Brain (tissue), 1 donor: ENCODE measurements around a stretch of chr10.

DNA sequence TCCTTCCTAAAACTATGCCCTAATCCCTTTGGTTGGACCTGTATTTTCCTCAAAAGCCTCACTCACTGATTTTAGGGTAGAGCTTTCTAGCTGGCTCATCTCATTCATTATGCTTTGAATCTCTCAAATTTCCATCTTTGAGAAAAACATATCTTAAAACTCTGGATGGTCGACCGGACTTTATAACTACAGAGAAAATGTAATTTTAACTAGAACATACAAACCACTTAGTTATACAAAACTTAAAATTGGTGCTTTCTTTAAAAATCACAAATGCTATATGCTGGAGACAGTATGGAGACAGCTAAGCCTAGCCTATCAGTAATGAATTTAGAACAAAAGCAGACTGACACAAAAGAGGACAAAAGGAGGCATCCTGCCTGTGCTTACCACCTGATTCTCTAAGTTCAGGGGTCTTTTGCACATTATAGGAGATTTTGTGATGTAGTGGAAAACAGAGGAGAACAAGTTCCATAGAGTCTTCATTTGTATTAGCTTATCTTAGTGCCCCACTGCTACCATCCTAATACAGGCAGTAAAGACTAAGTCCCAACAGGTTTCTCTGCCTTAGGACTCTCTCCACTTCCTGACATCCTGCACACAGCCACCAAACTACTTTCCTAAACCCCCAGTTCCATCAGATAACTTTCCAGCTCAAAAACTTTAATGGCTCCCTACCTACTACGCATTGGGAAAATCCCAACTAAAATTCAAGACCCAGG lies 1.8 kb downstream of the IDE start:
- RRBS = no CpG with 5 or more reads among the region's 3 CpGs

DNA sequence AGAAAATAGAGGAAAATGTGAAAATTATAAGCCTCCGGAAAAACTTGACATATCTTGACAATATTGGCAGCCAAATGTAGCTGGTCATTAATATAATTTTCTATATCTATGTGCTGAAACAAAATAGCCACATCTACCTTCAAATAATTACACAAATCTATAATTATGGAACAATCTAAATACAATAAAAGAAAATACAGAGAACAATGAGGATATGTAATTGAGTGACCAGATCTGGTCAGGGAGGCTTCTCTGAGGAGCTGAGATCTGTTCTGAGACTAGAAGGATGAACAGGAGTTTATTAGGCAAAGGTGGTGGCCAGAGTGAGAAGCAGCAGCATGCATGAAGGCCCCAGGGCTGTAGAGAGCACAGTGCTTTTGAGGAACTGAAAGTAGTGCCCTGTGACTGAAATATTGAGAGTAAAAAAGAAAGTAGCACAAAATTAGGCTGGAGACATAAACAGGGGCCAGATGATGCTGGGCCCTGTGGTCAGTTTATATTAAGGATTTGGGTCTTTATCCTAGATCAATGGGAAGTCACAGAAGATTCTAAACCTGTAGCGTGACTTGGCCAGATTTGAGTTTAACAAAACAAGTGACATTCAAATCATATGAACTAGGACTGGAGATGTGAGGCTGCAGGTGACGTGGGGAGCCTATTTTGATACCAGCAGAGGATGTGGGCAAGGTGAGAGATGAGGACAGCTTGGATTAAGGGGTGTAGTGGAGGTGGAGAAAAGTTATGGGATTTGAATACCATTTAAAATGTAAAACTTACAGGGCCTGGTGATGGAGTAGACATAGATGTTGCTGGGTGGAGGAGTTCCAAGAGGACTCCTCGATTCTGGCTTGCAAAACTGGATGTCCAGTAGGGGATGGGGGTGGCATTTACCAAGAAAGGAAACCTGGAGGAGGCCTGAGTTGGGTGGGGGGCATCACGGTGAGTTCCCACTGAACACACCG lies 52.6 kb downstream of the HHEX start:
- RRBS = no CpG with 5 or more reads among the region's 6 CpGs

DNA sequence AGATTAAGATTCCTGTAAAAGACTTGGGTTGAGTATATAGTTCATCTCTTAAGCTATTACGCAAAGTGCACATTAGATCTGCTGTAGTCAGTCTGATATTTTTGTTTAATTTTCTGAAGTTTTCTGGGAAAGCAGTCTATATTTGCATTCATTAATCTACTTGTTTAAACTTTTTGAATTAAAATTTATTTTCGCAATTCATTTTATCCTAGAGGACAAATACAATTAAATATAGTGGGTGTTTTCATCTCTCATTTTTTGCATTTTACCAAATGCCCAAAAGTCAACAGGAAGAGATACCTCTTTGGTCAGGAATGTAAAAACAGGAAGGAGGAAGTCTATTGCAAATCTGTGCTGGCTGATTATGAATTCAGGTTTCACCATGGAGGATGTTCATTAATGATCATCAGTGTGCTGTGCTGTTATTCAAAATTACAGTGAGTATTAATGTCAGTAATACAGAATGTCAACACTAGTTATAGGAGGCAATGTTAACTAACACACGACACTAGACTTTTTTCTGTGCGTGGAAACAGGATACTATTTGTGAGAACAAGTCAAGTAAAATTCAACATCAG lies 24.6 kb downstream of the EXOC6 start:
- RRBS = no CpG with 5 or more reads among the region's 4 CpGs

DNA sequence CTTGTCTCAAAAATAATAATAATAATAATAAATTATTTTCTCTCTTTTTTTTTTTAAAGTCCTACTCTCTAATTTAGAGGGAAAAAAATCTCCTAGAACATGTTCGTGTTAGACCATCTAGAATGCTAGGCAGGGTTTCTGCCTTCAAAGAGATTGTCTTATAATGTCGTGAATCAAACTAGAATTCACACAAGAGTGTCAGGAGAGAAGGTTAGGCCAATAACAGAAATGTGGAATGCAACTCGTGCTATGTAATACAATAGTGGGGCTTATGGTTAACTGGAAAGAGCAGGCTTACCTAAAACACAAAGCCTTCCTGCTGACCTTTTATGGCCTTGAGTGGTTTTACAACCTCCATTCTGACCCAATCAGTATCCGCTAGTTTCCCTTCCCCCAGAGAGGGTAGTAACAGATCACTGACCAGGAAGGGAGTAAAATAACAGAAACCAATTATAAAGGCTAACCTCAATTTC lies 46.2 kb downstream of the MYOF start:
- RRBS = no CpG with 5 or more reads among the region's 4 CpGs

- RRBS = no CpG with 5 or more reads among the region's 19 CpGs
Measured at GRCh38 chr10:93437269-93438190, 44.6 kb downstream of the MYOF start.

- RRBS = no CpG with 5 or more reads among the region's 7 CpGs
Measured at GRCh38 chr10:93458715-93459444, 23.3 kb downstream of the MYOF start.

DNA sequence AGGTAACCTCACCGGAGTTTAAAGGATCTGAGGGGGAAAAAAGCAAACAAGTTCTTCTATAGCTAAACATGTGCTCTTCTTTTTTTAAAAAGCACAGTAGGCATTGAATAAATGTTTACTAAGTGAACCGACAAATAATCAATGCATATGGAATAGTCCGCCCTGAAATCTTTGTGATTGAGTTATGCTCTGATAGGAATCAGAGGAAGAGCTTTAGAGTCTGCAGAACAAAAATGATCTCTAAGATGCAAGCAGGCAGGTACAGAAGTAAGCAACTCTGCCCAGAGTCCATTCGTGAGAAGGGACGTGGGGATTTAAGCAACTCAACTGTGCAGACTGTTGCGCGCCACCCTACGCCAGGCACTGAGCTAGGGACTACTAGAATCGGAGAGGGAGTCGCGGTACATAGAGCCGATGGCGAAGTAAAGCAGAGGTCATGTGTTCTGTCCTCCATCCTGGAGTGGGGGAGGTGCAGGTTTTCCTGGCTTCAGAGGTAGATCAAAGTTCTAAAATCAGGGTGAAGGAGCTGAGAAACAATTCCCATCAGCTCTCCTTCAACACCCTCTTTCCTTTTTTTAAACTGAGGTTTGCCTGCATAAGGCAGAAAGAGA lies 23.1 kb downstream of the SLC35G1 start:
- RRBS = no CpG with 5 or more reads among the region's 13 CpGs

DNA sequence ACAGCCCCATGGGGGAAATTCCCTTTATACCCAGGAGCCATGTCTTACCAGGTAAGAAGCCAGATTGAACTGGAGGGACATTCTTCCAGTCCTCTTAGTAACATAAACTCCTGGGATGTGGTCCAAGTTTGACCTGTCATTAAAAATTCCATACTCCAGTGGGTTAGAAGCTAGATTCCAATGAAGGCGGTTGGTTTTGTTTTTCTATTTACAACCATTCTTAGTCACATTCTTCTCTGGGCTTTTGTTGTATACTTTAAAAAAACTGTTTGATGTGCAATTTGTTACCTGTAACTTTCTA lies 1.9 kb downstream of the PLCE1 start:
- RRBS = no CpG with 5 or more reads among the region's 1 CpG

DNA sequence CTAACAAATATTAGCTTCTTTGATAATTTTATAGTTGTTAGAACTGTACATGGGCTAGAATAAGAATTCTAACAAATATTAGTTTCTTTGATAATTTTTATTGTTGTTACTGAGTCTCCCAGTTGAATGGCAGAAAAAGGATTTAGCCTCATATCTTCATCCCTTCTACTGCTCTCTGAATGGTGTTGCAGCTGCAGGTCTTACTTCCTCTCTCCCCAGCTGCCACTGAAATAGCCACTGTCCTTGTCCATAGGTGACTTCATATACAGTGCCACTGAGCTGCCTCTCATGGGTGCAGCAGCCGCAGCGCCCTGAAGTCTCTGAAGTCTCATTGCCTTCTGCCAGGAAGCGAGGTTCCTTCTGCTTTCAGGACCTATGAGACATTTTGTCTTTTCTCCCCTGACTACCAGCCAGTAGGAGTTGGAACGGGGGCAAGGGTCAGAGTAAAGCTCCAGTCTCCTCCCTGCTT lies 6.8 kb downstream of the PLCE1 start:
- RRBS = no CpG with 5 or more reads among the region's 4 CpGs

DNA sequence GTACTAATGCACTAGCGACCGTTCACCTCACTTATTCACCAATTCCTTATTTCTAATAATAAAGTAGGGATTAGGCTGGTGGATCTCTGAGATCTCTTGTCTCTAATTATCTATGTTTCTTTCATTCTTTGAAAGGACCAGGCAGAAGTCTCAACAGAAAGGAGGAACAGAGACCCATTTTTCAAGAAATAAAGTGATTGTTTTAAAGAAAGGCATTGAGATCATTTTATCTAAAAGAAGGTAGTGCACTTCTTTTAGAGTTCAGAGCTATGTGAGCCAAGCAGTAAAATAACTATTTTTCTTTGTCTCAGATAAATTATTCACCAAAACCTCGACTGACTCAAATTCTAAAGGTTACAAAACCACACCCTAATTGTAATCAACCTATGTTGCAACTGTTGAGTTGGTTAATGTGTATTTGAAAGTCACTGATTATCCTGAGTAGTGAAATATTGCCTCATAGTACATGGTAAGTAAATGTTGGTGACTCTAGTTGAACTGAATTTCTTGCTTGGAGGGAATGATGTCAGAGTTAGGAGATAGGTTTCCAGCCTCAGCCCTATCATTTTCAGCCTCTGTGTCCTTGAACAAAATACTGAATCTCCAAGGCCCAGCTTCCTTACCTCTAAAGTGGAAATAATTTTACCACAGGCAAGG lies 3.1 kb upstream of the CYP2C18 start:
- RRBS = no CpG with 5 or more reads among the region's 3 CpGs

DNA sequence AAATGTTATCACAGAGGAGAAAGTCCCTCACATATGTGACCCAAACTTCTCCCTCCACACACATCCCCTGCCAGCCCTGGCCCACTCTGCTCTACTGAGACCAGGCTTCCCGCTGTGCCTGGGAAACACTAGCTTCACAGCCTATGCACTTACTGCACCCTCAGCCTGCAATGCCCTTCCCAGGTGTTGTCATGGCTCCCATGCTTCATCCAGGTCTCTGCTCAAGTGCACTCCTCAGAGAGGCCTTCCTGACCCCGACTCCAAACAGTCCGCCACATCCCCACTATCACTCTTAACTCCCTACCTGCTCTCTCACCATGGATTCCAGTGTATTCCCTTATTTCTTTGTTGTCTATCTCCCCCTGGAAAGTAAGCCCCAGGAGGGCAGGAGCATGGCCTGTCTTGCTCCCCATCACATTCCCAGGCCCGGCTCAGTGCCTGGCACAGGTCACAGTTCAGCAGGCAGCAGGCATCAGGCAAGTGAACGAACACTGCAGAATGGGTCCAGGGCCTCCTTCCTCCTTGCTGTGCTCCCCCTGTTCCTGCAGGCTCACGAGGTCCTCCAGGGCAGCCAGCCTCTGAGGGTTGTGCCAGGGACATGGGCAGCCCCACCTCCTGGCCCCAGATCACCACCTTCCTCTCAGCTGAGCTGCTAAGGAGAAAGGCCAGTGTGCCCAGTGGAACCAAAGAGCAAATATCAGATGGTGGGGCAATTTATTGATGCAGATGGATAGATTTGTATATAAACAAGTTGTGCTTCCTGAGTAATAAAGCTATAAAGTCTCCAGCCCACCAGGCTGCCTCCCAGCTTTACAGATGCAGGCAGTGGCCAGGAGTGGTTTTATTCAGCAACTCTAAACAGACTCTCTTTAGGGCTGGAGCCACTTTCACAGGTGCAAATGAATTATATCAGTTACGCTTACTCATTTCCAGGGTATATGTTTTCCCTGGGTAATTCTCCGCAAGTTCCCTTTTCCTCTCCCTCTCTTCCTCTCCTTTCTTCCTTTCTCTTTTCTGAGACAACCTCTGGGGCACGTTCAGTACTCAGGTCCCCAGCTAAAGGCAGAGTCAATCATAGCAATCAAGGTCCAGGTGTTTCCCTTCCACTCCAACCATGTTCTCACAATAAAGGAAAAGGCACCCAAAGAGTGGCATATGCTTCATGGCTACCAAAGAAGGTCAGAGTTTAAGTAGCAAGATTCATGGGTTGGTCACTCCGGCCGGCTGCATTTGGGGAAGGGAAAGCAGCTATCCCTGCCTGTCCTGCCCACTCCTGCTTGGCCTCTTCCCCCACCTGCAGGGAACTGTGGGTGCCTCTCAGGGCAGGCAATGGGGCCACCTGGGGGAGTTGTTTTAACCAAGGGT lies 41.6 kb downstream of the PDLIM1 start:
- RRBS = no CpG with 5 or more reads among the region's 11 CpGs

- RRBS = 3% methylated on average over 8 of the region's 43 CpGs
Measured at GRCh38 chr10:95294662-95295790, 4.2 kb upstream of the PDLIM1 start.

DNA sequence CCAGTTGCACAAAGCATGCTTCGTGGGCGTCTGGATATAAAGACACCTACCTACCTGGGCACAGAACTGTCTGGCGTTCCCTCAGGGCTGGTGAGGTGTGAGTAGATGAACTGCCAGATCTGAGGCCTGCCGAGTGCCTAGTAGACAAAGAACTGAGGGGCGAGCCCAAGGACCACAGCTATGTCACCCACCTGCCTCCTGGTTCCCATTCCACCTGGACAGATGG lies 4.9 kb upstream of the PDLIM1 start:
- RRBS = no CpG with 5 or more reads among the region's 5 CpGs

DNA sequence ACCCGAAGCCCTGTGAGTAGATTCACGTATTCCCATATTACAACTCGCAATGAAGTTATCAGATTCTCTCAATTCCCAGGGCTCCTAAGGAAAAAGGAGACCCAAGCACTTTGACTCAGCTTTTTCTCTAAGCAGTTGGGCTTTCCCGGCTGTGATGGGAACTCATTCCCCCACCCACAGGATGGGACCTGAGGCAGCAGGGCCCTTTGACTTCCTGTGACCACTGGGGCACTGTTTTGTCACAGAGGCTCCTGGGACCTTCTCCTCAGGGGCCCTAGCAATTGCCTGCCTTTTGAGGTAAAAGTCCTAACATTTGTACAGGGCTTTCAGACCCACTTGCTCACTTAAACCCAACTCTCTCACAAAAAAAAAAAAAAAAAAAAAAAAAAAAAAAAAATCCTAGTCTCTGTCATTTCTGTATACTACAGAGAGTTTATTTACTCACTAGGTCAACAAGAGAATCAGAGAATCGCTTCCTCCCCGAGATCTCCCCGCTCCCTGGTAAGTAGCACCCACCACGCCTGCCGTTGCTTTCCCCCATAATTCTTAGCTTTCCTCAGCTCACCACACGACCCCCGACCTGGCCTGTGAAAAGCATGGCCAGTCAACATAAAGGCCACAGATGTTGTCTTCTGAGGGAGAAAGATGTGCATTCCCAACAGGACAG lies 122.9 kb upstream of the PDLIM1 start:
- RRBS = no CpG with 5 or more reads among the region's 11 CpGs

- RRBS = no CpG with 5 or more reads among the region's 5 CpGs
Measured at GRCh38 chr10:95416373-95417005, 125.7 kb upstream of the PDLIM1 start.

DNA sequence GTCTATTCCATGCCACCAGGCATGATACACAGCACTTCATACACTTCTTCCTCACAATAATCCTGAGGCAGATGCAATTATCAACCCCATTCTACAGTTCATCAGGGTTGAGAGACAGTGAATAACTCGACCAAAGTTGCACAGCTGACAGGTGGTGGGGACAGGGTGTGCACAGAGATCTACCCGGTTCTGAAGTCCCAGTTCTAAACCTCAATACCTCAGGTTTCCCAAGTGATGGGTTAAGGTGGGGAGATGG lies 129.7 kb downstream of the SORBS1 start:
- RRBS = no CpG with 5 or more reads among the region's 2 CpGs

DNA sequence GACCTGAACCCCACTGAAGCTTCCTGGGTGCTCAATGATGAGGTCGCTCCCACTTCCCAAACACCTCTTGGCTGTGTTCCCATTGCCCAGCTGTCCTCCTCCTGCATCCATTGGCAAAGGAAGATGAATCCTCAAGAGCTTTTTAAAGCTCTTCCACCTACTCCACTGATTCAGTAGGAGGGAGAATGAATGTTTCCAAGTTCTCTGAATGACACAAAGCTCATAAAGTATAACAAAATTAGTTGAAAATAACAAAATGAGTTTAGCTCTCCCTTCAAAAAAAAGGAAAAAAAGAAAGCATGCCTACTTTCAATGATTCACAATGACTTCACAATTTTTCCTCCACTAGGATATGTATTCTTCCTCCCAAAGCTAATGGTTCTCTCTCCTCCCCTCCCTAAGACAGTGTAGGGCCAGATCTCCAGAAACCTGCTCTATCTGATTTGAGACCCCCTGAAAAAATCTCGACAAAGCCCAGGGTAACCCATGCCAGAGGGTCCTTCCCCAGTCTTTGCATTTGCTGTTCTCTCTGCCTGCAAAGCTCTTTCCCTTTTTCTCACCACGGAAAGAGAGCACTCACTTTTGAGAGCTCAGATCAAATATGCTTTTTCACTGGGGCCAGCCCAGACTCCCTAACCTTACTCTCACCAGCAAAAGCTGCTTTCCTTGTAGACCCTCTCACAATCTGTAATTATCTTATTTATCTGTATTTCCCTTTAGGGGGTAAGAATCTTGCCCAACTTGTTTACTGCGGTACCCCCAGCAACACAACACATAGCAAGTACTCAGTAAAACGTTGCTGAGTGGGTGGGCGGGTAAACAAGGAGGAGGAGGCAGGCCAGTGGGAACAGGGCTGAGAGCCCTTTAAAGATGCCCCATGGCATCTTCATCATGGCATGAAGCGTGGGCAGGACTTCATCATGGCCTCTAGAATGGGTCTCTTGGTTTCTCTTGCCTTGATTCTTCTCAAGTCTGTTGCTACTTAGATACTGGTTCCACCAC lies 64.5 kb downstream of the SORBS1 start:
- RRBS = no CpG with 5 or more reads among the region's 7 CpGs

DNA sequence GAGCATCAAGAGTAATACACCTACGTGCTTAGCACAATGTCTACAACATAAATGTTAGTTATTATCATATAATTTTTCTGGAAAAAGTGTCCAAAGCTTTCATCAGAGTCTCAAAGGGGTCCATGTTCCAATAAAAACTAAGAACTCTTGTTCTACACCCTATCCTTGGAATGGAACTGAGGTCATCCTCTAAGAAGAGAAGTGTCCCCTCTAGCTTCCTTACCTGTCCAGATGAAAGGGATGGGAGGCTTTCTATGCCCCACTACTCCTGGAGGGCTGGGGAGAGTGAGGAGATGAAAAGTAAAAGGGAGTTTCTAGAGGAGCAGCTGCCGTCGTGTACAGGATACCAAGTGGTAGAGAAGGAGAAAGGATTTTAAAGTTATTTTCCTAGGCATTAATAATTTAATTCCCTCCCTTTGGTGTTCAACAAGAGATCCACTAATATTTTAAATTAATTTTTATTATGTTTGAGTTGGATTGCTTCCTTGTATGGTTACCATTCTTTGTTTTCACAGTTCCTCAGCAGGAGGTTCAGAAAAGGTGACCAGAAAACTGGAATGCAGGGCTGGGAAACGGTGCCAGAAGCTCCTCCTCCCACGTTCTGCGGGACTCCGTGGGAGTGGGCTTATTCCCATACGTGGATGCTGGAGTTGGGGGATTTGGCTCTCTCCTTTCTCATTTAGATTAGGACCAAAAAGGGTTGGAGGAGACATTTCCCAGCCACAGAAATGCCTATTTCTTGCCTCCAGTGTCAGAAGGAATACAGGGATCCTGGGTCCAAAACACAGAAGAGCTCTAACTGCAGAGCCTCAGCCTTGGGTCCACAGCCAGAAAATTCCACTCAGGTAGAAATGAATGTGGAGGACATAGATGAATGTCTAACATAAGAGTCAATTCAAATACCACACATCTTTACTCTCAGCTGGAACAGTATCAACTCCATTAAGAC lies 56.2 kb downstream of the SORBS1 start:
- RRBS = no CpG with 5 or more reads among the region's 8 CpGs

- RRBS = no CpG with 5 or more reads among the region's 10 CpGs
Measured at GRCh38 chr10:95692956-95693415, 741 bp downstream of the TCTN3 start.

GRCh38 chr10:95728591-95728907 lies 27.4 kb upstream of the ENTPD1 start:
- RRBS = no CpG with 5 or more reads among the region's 2 CpGs